ENCODE data around the genes GPBAR1, IHH and TUBA4B.

DNA sequence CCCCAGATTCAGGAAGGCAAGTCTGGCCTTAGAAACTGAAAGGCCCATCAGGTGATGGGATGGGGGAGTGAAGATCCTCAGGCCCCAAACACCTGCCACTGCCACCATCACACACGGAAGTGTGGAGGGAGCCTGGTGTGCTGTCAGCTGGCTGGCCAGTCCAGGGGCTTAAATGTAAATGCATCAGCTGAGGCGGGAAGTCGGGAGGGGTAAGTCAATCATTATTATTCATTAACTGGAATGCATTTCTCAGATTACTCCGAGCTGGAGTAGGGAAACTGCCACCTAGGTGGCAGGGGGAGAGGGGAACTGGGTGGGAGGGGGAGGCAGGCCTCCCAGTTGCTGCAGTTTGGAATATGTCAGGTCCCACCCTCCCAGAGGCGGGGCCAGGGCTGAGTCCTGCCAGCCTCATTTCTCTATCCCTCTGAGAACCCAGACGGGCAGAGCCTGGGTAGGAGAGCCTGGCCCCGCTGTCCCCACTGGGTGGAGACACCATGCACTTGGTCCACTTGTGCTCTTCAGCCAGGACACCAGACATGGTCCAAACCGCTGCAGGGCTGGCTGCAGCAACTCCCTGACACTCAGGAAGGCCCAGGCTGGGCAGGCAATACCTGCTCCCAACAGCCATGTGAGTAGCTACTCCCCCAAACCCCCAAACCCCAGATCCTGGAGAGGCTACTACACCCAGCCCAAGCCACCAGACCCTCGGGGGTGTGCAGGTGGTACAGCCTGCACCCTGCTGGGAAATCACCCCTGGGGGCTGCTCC, at the start of gene GPBAR1:
Gene GPBAR1, plus strand, starts transcription at position 427 of the 767 bp plus-strand sequence.
- PRO-cap, result unidirectional peak, plus-strand start at position 427 of the sequence

- PRO-cap, result unidirectional peak, minus-strand start at chr2:218271122
Observed at GRCh38 chr2:218271039-218272019, 1.0 kb downstream of the PNKD start.

- PRO-cap, result no peak
Observed at GRCh38 chr2:218294511-218294999, 2.3 kb upstream of the TMBIM1 start.

DNA sequence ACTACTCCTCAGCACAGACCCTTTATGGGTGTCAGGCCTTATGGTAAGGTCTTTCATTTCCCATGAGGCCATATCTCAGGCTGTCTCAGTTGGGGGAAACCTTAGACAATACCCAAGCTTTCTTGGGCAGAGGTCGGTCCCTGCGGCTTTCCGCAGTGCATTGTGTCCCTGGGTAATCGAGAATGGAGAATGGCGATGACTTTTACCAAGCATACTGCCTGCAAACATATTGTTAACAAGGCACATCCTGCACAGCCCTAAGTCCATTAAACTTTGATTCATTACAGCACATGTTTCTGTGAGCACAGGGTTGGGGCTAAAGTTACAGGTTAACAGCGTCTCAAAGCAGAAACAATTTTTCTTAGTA, 19.5 kb upstream of the TMBIM1 start:
- PRO-cap, result no peak

DNA sequence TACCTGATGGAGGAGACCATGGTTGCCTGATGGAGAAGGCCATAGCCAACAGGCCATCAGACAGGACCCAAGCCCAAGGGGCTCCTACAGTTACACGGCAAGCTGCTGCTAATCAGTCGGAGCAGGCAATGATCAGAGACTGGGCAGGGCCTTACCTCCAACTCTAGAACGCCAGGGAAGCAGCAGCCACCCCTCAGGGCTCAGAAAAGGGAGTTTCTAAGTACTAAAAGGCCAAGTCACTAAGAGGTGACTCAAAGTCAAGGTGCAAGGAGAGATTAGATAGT, 3.4 kb downstream of the VIL1 start:
- PRO-cap, result no peak

DNA sequence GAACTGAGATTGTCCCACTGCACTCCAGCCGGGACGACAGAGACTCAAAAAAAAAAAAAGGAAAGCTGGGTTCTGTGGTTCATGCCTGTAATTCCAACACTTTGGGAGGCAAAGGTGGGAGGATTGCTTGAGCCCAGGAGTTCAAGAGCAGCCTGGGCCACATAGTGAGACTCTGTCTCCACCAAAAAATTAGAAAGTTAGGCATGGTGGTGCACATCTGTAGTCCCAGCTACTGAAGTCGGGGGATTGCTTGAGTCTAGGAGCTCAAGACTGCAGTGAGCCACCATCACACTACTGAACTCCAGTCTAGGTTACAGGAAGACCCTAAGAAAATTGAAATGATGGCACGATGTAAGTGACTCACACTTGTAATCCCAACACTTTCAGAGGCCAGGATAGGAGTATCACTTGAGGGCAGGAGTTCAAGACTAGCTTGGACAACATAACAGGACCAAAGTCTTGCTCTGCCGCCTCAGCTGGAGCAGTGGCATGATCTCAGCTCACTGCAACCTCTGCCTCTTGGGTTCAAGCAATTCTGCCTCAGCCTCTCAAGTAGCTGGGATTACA, 9.2 kb upstream of the PLCD4 start:
- PRO-cap, result no peak

GRCh38 chr2:218631977-218632420, 24.3 kb downstream of the PLCD4 start:
- PRO-cap, result no peak

- PRO-cap, result no peak
Observed at GRCh38 chr2:218658426-218659075, 872 bp downstream of the ZNF142 start.

DNA sequence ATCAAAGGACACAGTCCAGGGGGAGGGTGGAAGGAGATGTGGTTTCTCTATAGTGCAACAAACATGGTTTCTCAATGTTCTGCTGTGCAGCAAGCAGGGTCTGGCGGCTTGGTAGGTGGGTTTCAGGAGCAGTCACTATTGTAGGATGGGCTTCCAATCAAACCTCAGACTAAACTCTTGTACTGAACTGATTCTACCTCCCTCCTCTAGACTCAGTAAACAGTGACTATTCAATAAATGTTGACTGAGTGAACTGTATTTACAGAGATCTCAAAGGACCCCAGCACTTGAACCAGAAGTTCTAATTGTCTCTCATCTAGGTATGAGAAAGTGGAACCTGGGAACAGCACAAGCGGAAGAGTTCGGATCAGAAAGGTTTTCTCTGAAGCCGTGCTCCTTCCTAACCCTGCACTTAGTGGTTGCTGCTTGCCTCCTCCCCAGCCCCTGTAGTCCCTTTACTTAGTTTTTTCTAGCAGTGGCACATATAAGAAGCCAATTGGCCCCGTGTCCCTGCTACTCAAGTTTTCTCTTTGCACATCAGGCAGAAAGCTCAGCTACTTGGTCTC, 26.7 kb upstream of the CYP27A1 start:
- PRO-cap, result no peak

GRCh38 chr2:218755918-218756345, 26.0 kb upstream of the CYP27A1 start:
- PRO-cap, result no peak

- PRO-cap, result bidirectional peak, plus-strand start at chr2:218806622, minus-strand start at chr2:218806489
Observed at GRCh38 chr2:218806295-218806806, 24.4 kb downstream of the CYP27A1 start.

- PRO-cap, result unidirectional peak, minus-strand start at chr2:218909031
Observed at GRCh38 chr2:218908760-218909783, 28.4 kb downstream of the WNT10A start.

DNA sequence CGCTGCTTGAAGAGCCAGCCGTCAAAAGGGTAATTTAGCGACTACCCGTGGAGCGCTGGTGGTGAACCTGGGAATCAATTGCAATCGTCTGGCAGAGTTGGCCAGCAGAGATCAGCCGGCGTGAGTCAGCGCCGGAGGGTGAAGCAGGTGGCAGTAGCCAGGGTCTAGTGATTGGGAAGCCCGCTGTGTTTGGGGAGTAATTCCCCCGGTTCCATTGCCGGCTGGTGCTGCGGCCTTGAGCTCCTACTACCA, 1.4 kb downstream of the FEV start:
- PRO-cap, result no peak

DNA sequence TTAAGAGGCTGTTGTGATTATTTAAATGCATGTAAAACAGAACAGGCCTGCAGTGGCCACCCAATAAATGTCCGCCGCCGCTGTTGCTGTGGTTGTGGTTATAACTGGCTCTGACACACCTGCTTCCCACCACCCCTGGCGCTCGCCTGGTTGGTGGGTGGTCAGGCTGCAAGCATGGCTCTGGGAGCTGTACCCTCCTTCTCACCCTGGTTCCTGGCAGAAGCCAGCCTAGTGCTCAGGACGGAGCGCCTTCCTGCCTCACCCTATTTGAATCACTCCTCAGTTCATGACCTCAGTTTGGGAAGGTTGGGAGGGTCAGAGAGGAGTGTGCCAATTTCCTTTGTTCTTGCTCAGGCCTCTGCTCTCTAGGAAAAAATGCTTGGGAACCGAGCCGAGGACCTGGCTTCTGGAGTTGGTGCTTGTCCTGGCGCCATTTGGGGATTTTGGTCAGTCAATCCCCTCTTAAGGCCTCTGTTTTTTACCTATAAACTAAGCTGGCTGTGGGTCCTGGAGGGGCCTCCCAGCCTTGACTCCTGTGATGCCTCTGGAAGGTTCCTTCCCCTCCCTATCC, 5.3 kb upstream of the CRYBA2 start:
- PRO-cap, result no peak

GRCh38 chr2:219000922-219001865, 8.0 kb upstream of the CRYBA2 start:
- PRO-cap, result no peak

- PRO-cap, result no peak
Observed at GRCh38 chr2:219060455-219061486, at the start of gene IHH. Gene IHH (minus strand): TSS chr2:219060921.

DNA sequence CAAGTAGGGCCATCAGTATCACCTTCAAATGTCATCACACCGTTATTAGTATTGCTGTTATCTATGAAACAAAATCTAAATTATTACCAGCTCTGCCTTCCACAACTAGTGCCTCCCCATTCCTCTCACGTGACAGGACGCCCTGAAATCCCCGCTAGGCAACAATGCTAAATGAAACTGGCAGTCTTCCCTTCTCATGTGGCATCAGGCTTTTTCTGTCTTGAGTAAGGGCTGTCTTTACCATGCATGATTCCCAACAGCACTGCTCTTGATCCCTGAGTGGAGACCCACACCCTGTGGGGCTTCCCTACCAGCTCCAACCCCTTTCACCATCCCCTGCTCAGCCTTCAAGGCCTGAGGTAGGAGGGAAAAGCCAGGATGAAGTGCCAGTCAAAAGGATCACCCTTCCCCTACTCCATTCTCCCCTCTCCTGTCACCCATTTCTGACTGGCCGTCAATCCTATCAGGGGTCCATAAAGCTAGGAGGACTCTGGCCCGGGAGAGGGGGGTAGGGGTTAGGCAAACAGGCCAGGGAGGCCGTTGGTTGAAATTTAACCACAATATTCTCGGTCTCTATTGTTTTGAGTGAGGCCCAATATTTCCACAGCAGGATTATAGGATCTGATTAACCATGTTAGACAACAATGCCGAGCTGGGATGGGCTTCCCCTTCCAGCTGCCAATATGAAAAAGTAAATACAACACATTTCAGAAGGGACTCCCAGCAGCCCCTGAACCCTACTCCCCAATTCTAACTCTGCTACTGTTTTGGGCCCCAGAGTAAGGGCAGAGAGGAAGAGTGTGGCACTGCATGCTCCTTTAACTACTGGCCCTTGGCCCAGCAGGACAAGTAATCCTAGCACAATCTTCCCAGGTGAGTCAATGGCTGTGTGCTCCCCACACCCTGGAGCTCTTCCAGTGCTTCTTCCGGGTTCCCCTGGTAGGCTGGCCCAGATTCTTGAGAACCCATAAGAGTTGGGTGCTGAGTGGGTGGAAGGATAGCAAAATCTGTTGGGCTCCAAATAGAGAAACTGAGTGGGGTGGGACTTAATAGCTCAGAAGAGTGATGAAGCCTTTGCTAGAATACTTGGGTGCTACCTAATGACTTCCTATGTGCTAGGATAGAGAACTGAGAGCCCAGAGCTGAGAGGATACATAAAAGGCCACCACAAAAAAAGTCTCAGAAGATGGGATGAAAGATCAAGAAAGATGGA, 10.5 kb upstream of the IHH start:
- PRO-cap, result no peak

DNA sequence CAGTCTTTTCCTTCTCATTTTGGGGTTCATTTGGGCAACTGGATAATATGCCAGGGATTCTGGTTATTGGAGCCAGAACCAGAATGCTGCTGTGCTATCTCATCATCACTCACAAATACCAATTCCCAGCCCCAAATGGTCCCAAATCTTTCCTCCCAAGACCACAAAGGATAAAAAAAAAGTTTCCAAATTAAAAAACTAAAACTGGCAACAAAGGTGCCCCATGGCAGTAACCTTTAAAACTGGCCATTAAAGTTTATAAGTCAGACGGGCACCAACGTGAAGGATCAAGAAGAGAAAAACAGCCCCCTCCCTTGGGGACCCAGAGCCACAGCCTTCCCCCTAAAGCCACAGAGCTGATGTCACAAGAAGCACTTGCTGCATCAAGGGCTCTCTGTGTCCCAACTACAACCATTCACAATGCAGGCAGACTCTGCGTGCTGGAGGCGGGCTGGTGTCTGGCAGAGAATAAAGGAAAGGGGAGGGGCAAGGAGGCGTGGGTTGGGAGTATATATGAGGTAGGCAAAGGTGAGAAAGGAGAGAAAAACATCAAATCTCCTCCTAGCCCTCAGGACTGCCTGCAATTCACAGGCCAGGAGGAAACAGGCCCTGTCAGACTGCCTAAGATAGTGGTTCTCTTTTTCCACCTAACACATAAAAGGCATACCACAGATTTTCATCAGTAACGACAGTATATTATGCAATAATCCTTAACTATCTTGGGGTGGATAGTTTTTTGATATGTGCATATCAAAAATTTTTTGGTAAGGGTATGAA, 48.7 kb upstream of the IHH start:
- PRO-cap, result no peak

GRCh38 chr2:219200458-219201288, 5.9 kb upstream of the ZFAND2B start:
- PRO-cap, result no peak

DNA sequence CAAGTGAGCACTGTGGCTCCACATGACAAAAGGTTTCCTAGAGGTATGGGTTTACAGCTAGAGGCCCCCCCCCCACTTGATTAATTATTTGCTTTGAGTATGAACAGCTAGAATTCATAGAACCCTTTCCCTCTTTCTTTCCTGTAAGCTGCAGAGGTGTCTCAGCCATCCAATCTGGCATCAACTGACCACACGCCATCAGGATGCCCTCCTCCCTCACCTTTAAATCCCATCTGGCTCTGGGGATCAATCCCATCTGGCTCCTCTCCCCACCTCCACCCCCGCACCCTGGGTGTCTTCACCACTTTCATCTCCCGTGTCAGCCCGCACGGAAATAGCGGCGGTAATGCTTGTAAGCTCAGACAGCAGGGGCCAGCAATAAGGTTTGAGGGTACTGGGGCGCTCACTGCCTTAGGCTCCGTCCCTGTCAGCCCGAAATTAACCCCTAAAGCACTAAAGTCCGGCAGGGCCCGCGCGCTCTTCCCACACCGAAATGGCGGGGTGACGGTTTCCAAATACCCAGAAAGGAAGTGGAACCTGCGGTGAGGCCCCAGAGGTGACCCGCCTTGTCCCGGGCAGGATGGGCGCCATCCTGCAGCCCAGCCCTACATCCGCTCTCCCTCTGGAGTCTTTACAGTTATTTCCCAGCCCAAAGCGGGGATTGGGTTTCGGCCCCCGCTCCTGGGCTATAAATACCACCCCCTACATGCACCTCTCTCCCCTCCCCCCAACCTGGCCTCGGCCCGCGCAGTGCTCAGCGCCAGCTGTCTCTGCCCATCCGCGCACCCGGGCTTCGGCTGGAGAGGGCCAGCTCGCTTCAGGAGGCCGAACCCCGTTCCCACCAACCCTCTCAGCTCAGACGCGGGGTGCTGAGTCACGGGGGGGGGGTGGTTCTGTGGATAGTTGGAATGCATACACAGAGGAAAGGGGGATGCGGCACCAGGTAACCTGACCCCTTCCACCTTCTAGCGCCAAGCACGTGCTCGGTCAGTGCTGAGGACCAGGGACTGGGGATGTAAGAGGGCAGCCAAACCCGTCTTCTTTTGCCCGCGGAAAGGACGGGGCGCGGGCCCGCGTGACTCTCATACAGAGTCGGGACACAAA, at the start of gene TUBA4B:
Gene TUBA4B, plus strand, starts transcription at position 767 of the 1,104 bp plus-strand sequence.
- PRO-cap, result bidirectional peak, plus-strand start at position 735 of the sequence, minus-strand start at position 624 of the sequence

Data from right common carotid artery plus branches (tissue), 1 donor.